BJ (cell line): ENCODE data around the genes RAMP1 and SCLY.

DNA sequence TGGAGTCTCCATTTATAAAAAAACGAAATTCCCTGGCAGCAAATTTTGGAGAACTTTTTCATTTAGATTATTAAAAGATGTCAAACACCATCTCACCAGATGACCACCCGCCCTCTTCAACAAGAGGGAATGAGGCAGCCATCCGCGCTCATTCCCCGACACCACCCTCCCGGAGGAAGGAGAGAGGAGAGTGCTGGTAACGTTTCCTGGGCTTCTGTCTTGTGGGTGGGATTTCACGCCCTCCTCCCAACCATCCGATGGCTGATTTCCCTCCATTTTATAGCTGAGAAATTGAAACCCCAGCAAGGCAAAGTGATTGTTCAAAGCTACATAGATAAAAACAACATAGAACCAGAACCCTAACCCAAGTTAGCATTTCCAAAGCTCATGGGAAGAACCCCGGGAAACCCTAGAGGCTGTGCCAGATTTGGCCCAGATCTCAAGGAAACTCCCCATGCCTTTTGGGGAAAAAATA lies 8.6 kb downstream of the COL6A3 start:
- CAGE, long polyA plus RNA, result no peak
- RRBS, result no CpG with 5 or more reads among the region's 10 CpGs

DNA sequence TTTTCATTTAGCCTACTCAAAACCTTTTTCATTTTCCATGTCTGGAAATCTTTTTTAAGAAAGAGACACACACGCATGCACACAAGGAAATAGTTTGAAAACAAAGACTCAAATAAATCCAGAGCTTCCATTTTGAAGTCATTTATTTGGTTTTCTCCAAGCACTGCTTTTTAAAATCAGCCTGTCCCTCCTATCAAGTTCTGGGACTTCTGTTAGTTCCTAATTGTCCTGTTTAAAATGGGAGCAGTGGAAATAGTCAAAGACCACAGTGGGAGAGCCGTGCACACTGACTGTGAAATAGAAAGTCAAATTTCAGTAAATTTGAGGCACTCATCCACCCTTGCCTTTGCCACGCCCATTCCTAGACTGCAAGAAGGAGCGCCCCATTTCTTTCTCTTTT lies 7.7 kb downstream of the COL6A3 start:
- CAGE, long polyA plus RNA, result no peak
- RRBS, result no CpG with 5 or more reads among the region's 4 CpGs

GRCh38 chr2:237412982-237413933 lies 706 bp downstream of the COL6A3 start:
- CAGE, long polyA plus RNA, result no peak
- RRBS, result 0% methylated on average over 3 of the region's 29 CpGs

DNA sequence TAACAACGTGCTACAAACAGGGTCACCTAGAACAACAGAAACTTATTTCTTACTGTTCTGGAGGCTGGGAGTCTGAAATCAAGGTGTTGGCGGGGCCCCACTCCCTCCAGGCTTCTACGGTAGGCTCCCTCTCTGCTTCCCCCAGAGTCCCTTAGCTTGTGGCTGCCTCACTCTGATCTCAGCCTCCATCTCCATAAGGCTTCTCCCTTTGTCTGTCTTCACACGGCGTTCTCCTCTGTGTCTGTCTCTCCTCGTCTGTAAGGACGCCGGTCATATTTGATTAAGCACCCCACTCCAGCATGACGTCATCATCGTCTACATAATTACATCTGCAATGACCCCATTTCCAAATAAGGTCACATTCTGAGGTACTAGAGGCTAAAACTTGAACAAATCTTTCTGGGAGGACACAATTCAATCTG lies 8.3 kb upstream of the COL6A3 start:
- CAGE, long polyA plus RNA, result no peak
- RRBS, result no CpG with 5 or more reads among the region's 10 CpGs

- CAGE, long polyA plus RNA, result no peak
- RRBS, result no CpG with 5 or more reads among the region's 6 CpGs
Measured at GRCh38 chr2:237452026-237452290, 35.1 kb upstream of the MLPH start.

- CAGE, long polyA plus RNA, result no peak
- RRBS, result no CpG with 5 or more reads among the region's 10 CpGs
Measured at GRCh38 chr2:237469547-237470023, 17.5 kb upstream of the MLPH start.

DNA sequence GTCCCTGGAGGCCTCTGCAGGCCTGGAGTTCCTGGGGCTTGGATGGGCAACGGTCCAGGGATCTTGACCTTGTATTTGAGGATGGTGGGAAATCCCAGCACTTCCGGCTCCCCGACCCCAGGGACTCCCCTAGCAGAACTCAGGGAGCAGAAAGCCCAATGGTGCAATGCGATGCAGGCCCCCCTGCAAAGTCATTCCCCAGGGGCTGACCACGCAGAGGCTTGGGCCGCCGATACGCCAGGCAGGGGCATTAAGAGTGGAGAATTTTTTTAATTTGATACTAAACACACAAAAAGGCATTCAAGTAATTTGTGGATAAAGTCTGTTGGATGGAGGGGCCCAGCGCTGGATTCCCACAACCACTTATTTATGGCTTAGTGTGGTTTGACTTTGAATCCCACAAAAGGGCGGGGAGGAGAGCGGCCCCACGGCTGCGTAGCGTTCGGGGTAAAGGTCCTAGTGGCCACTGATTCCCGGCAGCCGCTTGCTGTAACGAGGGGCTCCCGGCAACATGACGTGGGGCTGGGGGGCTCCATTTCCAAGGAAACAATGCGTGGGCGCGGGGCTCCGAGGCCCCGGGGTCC lies 12.3 kb upstream of the MLPH start:
- CAGE, long polyA plus RNA, result no peak
- RRBS, result 2% methylated on average over 7 of the region's 25 CpGs

DNA sequence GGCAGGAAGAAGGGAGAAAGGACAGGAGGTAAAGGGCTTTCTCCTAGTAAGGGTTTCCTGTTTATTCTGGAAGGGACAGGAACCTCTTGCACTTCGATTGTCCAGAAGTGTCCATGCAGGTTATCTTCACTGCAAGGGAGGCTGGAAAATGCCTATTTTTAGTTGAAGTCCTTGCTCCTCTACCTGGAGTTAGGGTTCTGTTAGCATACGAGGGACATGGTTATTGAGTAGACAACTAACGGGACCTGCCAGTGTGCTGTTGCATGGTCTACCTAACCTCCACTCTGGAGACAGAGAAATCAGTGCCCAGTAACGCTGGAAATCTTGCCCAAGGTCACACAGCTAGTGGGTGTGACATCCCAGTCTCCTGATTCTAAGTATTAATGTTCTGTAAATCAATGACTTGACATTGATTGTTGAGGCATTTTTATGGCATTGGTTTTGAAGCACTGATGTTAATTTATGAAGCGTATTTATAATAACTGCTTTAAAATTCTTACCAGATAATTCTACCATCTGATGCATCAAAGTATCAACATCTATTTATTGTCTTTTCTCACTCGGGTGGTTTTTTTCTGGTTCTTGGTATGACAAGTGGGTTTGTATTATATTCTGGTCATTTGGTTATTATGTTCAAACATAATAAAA lies 10.5 kb upstream of the MLPH start:
- CAGE, long polyA plus RNA, result no peak
- RRBS, result no CpG with 5 or more reads among the region's 6 CpGs

DNA sequence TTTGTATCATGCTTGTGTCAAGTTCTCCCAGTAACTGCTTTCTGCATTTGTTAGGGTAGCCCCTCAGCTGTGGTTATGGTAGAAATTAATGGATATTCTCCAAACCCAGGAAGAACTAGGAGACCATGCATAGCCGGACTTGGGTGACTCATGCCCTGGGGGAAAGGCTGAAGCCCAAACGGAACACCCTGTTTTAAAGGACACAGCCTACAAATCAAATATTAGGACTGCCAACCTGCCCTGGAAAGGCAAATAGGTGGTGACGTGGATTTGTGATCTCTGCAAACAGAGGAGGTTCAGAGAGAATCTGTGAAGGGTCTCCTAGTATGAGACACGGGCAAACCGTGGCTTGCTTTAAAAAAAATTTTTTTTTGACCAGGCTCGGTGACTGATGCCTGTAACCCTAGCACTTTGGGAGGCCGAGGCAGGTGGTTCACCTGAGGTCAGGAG lies 15.4 kb downstream of the MLPH start:
- CAGE, long polyA plus RNA, result no peak
- RRBS, result no CpG with 5 or more reads among the region's 7 CpGs

DNA sequence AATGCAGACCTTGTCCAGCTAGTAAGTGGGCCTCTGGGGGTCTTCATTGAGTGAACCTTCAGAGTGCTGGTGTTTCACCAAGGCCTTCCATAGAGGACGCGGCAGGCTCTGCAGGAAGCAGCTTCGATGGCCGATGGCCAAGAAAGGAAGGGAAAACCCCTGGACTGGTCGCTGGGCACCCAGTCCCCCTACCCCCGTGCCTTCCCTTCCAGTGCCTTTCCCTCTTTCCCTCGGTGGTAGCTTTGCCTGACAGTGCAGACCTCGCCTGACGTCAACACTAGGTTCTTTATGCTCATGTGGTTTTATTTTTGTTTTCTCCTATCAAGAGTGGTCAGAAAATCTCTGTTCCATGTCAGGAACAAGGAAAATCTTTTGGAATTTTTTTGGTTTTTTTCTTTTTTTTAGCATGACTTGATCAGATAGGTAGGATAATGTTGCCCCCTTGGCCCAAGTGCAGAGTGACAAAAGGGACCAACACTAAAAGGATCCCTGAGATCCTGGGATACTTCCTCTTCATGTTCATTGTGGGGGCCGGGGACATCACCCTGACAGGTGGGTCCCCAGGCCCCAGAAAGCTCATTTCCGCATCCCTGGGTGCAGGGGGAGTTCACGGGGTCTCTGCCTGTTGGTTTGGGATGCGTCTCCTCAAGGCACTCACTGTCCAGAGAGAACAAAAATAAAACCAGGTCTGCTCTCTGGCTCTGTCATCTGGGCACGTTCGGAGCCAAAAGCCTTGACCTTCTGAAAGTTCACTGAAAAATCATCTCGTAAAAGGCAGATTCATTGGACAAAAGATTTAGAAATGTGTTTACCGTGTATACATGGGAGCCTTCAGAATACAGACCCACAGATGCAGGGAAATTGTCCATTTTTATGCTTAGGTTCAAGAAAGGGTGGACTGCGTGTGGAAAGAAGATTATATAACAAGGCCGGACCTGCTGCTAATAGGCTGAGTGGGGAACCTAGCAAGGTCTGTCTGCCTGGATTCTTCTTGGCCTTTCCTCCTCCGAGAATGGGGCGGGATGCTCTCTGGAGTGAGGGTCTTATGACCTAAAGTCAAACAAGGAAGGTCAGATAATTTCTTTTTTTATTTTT lies 26.5 kb downstream of the MLPH start:
- CAGE, long polyA plus RNA, result no peak
- RRBS, result no CpG with 5 or more reads among the region's 21 CpGs

DNA sequence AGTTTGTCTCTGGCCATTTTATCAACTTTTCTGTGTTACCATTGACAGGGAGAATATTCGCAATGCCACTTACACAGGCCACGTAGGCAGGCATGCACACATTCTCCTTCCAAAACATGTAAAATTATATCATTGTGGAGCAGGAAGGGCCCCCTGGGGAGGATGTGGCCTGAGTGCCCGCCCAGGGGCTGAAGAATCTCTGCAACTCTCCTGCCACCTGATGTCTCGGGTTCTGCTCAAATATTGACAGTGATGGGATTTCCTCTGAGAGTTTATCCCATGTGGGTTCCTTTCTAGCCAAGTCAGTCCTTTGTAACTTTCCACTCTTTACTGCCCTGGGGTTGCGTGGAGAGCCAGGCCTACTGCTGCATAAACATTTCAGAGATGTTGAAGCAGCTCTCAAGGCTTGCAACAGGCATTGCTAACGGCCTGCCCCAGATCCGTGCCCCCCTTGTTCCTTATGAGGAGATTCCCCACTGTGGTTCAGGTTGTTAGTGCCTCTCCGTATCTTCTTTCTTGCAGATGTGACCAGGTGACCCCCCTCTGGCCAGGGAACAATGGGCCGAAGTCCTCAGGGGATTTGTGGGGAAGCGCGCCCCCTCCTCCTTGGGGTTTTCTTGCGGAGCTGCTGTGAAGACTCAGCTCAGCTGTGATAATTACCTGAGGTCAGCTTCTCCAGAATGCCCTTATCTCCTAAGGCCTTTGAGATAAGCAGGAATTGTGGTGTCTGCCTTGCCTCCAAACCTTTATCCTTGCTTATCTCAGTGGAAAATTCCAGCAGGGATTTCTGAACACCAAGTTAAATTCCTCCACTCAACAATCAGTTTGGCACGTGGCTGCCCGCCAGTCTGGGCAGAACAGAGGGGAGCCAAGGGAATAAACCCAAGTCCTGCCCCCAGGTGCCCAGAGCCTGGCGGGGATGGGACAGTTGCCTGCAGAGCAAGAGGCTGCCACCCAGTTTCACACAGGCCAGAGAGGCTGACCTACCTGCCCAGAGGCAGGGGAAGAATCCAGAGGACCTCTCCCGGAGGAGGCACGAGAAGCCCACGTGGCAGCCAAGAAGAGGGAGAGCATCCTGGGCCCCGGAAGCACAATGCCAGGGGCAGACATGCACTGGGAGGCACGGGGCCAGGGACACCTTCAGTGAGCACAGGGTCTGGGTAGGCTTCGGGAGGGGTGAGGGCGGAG lies 4.3 kb upstream of the RAB17 start:
- CAGE, long polyA plus RNA, result no peak
- RRBS, result 91% methylated on average over 6 of the region's 22 CpGs

- CAGE, long polyA plus RNA, result no peak
- RRBS, result 6% methylated on average over 7 of the region's 19 CpGs
Measured at GRCh38 chr2:237600095-237600930, 9.8 kb upstream of the RAB17 start.

GRCh38 chr2:237694251-237694964 lies 67.0 kb downstream of the LRRFIP1 start:
- CAGE, long polyA plus RNA, result no peak
- RRBS, result no CpG with 5 or more reads among the region's 12 CpGs

DNA sequence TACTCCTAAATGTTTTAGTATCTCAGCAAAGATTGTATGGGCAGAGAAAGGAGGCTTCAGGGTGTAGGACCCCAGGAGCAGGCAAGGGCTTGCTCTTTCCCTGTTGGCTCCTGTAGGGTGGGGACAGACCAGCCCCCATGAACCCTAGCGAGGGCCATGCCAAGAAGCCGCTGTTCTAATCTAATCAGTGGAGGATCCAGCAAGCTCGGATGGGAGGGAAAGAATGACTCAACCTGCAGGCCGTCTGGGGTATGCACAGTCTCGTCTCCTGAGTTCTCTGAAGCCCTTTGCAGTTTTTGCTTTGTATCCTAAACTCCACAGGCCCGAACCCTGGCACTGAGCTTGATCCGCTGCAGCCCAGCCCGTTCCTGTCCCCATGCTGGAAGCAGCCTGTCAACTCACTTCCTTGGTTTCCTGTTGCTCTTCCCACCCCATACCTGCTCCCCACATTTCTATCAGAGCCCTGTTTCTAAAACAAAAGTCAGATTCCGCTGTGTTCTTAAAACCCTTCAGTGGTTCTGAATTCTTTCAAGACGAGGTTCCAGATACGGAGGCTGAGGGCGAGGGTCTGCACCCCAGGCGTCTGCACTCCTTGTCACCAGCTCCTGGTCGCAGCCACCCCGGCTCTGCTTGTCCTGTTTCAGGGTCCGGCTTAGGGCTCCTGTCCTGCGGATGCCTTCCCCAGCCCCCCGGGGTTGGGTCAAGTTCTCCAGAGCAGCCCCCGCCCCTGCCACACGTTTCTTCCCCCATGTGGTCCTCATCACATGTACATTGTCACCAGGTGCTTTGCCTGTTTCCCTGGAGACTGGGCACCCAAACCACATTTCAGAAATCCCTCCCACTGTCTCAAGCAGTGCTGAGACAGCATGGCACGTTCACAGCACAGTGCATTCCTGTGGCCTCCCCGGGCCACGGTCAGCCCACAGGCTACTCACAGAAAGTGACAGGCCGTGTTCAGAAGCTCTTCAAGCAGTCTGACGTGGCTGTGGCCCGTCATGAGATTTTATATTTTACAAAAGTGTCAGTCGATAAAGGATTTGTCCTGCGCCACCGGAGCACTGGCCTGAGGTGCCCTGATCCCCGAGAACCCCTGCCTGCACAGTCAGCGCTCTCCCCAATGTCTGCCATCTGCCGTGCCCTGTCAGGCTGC lies 75.9 kb downstream of the LRRFIP1 start:
- CAGE, long polyA plus RNA, result no peak
- RRBS, result 31% methylated on average over 5 of the region's 32 CpGs

DNA sequence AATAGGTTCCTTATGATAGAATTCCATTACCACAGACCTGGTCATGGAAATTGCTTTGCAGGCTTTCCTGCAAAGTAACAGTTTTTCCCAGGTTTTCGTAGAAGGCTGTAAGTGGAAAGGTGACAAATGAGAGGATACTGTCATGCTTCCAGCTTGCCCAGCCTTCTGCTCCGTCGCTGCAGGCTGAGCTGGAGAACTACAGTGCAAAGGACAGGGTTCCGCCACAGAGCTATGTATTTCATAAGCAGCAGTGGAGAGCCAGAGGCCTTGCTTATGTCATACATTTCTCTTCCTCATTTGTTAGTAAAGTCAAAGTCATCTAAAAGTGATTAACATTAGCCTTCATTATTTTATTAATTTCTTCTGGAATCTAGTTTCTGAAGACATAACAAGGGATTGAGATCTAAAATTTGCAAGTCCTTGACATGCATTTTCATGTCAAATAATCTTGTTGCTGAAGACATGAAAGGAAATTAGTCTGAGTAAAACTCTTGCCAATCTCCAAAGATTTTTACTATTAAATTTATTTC lies 72.9 kb upstream of the RBM44 start:
- CAGE, long polyA plus RNA, result no peak
- RRBS, result no CpG with 5 or more reads among the region's 4 CpGs

DNA sequence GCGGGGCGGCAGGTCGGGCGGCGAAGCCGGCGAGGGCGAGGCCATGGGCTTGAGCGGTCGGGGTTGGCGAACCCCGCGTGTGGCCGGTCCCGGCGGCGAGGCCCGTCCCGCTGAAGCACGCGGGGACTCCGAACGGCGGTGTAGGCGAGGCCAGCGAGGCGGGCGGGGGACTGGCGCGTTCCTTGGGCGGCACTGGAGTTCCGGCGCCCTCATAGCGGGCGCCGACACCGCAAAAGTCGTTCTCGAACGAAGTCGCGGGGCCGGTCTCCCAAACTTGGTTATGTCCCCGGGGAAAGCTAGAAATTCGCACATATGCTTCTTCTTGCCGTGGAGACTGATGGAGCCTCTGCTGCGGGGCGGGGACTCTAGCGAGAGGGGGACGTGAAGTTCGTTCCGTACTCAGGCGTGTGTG lies 306 bp downstream of the RBM44 start:
- CAGE, long polyA plus RNA, result no peak
- RRBS, result 69% methylated on average over 24 of the region's 53 CpGs

GRCh38 chr2:237859438-237860623 lies at the start of gene RAMP1:
Gene RAMP1 (plus strand): TSS chr2:237859623.
- CAGE, long polyA plus RNA, result start-site peak on the plus strand at chr2:237859621-237859649, 47 and 27 reads in 2 replicates
- RRBS, result 3% methylated on average over 52 of the region's 101 CpGs

DNA sequence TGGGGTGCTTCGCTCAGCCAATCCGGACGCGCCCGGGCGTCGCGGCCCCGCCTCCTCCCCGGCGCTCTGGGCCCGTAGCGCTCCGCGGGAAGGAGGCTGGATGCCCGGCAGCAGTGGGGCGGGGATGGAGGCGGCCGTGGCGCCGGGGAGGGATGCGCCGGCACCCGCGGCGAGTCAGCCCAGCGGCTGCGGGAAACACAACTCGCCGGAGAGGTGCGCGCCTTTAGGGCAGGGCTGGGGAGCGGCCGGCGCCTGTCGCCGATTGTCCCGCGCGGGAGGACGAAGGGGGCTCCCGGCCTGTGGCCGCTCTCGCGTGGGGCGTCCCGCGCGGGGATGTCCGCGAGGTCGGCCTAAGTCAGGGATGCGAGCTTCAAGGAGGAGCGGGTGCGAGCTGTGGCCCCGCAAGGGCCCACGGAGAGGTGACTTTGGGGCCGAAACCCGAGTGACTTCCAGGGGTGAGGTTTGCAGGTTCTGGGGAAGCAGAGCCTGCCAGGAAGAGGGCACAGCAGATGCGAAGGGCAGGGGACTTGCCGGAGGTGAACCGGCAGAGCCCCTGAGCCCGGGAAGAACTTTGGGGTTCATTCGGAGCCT lies at the start of gene SCLY:
Gene SCLY, plus strand, starts transcription at position 71 of the 591 bp plus-strand sequence.
- CAGE, long polyA plus RNA, result no peak
- RRBS, result 1% methylated on average over 32 of the region's 64 CpGs

- CAGE, long polyA plus RNA, result no peak
- RRBS, result no CpG with 5 or more reads among the region's 11 CpGs
Measured at GRCh38 chr2:238069813-238070420, 9.1 kb downstream of the SCLY start.

- CAGE, long polyA plus RNA, result no peak
- RRBS, result no CpG with 5 or more reads among the region's 2 CpGs
Measured at GRCh38 chr2:238079726-238080145, 18.9 kb downstream of the SCLY start.